Neural cell (in vitro differentiated cells): ENCODE results near the gene ZNF106.

- RAMPAGE, long total RNA: no peak
Measured at GRCh38 chr15:41774795-41775381, 604 bp downstream of the MAPKBP1 start.

- RAMPAGE, long total RNA: no peak
Measured at GRCh38 chr15:41776294-41776561, 1.9 kb downstream of the MAPKBP1 start.

- RAMPAGE, long total RNA: no peak
Measured at GRCh38 chr15:41806309-41807053, 21.4 kb upstream of the JMJD7 start.

DNA sequence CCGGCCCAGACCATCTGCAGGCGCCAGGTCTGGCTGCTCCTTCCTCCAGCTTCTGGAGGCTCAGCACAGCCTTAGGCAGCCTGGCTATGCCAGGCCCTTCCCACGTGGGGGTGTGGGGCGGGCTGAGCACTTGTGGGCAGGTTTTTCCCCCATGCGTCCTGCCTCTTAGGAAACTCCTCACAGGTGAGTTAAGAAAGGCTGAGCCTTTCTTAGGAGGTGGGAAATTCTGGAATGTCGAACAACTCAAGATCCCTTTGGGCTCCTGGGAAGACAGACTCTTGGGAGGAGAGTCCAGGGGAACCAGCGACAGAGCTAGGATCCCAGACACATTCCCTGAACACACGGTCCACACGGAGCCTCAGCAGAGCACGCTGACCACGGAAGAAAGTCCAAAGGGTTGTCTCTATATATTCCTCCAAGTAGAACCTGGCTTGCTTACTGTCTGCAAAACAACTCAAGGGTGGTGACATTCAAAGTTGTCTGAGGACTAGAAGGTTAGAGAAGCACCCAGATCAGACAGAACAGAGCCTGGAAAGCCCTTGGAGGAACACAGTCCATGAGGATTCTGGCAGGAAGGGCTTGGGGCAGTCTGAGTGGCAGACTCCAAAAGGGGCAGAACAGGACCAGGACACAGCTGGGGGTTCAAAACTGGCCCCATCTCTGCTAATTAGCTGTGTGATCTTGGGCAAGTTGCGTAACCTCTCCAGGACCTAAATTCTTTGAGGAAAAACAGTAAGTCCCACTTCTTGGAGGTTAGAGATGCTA lies 11.5 kb downstream of the PLA2G4B start:
- RAMPAGE, long total RNA: no peak

DNA sequence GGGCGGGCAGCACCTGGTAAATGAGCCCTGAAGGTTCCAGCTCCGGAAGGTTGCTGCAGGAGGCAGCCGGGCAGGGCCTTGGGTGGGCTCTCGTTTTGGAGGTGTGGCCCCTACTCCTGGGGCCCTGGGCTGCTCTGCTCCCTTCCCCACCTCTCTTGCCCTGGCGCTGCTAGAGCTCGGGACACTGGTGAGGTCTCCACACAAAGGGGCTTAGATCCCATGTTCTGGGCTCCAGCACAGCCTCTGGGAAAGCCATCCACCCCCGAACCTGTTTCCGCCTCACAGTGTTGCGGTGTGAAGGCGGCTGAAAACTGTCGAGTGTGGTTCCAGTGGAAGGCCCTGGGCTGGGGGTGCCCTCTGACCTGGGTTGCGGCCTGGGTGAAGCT lies 27.3 kb downstream of the SPTBN5 start:
- RAMPAGE, long total RNA: no peak

- RAMPAGE, long total RNA: no peak
Measured at GRCh38 chr15:41892540-41893078, 1.2 kb downstream of the SPTBN5 start.

DNA sequence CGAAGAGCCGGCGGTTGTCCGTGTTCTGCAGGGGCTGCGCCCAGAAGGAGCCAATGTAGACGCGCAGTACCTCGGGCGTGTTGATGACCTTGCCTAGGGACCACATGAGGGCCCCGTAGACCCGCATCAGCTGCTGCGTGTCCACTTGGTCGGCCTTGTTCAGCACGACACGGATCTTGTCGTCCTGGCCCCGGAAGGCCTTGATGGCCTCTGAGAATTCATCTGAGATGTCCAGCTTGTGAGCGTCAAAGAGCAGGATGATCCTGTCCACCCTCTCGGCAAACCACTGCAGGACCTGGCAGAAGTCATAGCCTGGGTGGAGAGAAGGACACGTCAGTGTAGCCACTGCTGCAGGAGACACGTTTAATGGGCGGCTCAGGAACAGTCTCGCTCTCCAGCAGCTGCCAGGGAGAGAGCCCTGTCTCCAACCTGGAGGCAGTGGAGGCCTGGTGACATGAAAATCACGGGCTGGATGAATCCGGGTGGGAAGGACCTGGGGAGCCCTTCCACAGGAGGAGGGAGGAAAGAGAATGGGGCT lies 25.5 kb upstream of the SPTBN5 start:
- RAMPAGE, long total RNA: no peak

DNA sequence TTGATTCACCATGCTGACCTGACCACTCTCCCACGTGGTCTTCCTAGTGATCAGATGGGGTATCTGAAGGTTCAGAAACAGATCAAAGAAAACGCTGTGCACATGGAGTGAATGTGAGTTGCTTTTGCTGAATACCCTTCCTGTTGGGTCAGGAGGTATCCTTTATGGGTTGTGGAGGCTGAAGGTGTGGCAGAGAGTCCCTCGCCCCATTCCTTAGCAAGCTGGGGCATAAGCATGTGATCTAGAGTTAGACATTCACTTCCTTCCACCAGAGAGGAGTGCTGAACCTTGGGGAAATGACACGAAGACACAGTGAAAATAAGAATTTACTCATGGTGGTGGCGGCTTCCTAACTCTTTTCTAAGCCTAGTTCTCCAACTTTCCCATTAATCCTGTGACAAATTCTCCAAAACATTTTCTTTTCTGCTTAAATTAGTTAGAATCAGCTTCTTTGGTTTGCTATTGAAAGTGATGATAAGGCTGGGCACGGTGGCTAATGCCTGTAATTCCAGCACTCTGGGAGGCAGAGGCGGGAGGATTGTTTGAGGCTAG lies 27.9 kb upstream of the SPTBN5 start:
- RAMPAGE, long total RNA: no peak

DNA sequence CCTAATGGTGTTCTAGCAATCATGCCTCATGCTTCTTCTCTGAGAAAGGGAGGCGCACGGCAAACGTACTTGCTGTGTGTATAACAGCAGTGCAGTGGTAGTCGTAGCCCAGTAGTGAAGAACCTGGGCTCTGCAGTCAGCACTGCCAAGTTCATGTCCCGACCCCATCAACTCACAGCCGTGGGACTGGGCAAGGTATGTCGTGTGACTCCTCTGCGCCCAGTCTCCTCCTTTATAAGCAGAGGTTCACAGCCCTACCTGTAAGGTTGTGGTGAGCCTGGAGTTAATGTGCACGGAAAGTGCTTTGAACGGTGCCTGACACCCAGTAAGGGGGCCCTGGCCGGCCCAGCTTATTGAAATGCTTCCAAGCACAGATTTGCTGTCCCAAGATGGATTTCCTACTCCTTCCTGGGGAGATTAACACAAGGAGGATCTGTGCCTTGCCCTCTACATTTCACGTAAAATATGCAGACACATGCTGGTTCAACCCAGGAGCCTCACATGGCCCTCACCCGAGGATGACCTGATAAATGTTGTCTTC lies 26.6 kb downstream of the EHD4 start:
- RAMPAGE, long total RNA: no peak

- RAMPAGE, long total RNA: no peak
Measured at GRCh38 chr15:42056776-42057916, 36.3 kb upstream of the PLA2G4E start.

DNA sequence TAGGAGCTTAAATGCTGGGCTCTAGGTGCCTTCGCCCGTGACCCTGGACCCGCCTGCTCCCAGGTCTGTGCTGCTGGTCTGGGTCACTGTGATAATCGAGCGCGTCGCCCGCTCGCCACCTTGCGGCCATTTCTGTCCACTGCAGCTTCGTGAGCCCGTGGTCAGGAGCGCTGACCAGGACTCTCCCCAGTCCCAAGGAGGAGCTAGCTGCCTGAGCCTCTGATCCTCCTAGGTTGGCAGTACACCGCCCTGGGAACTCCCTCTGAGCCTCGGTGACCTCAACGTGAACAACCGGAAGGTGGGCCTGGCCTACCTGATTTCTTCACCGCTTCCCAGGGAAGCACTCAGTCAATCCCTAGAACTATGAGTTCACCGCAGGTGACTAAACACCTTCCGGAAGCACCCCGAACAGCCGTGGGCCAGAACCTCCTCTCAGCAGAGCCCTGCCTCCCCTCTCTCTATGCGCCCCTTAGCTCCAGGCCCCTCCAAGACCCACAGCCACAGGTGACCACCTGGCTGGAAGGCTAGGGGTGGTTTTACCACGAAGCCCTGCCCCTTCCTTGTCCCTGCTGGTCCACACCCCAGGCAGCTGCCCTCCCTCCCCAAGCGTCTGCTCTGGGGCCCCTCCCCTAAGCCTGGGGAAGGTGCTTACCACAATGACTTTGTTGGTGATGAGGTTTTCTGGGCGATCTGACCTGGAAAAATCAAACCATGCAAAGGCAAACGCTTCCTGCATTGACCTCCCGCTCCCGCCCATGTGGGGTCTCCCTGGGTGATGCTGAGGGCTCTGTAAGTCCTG lies 9.7 kb downstream of the PLA2G4D start:
- RAMPAGE, long total RNA: no peak

GRCh38 chr15:42152174-42152742 lies 4.2 kb downstream of the PLA2G4F start:
- RAMPAGE, long total RNA: no peak

DNA sequence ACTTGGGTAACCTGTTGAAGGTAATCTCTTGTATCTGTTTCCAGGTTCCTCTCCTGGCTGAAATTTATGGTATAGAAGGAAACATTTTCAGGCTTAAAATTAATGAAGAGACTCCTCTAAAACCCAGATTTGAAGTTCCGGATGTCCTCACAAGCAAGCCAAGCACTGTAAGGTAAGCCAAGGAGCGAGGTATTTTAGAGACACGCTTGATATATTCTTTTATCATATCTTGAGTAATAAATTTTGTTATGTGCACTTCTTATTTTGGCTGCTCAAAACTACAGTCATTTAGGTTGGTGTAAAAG lies 14.4 kb upstream of the TMEM87A start:
- RAMPAGE, long total RNA: no peak

- RAMPAGE, long total RNA: no peak
Measured at GRCh38 chr15:42364905-42365147, 5.5 kb downstream of the CAPN3 start.

GRCh38 chr15:42401467-42401986 lies 42.2 kb downstream of the CAPN3 start:
- RAMPAGE, long total RNA: no peak

DNA sequence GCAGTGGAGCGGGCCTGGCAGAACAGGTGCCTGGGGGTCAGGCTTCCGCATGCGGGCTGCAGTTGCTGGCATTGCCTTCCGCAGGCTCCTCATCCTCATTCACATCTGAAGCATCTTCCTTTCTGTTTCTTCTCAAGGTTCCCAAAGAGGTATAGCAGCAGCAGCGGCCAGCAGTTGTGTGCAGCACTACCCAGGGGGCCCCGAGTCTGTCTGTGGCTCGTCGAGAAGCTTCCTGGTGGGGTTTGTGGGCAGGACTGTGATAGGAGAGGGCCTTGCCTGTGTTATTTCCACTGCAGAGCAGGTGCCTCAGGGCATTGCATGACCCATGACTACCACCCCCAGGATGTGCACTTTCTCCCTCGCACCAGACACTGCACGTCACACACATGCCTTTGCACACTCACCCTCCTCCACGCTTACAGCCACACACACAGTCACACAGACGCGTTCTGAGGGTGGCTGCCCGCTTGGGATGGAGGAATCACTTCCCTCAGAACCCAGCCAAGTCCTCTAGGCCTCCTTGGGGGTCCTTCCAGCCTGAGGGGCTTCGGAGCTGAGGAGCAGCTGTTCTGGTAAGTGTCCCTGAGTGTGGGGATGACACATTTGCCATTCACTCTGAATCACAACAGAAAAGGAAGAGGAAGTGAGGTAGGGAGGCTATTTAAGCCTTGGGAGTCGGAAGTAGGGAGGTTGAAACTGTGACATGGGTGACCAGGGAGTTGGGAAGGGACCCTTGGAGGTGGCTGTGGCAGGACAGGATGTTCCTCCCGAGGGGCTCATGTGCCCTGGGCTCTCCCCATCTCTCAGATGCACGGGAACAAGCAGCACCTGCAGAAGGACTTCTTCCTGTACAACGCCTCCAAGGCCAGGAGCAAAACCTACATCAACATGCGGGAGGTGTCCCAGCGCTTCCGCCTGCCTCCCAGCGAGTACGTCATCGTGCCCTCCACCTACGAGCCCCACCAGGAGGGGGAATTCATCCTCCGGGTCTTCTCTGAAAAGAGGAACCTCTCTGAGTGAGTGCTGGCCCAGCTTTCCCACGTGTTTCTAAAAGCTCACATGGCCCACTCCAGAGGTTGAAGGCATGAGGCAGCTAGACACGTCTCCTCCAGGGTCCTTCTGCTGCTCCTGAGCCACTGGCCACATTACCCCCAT lies 43.1 kb downstream of the CAPN3 start:
- RAMPAGE, long total RNA: no peak

DNA sequence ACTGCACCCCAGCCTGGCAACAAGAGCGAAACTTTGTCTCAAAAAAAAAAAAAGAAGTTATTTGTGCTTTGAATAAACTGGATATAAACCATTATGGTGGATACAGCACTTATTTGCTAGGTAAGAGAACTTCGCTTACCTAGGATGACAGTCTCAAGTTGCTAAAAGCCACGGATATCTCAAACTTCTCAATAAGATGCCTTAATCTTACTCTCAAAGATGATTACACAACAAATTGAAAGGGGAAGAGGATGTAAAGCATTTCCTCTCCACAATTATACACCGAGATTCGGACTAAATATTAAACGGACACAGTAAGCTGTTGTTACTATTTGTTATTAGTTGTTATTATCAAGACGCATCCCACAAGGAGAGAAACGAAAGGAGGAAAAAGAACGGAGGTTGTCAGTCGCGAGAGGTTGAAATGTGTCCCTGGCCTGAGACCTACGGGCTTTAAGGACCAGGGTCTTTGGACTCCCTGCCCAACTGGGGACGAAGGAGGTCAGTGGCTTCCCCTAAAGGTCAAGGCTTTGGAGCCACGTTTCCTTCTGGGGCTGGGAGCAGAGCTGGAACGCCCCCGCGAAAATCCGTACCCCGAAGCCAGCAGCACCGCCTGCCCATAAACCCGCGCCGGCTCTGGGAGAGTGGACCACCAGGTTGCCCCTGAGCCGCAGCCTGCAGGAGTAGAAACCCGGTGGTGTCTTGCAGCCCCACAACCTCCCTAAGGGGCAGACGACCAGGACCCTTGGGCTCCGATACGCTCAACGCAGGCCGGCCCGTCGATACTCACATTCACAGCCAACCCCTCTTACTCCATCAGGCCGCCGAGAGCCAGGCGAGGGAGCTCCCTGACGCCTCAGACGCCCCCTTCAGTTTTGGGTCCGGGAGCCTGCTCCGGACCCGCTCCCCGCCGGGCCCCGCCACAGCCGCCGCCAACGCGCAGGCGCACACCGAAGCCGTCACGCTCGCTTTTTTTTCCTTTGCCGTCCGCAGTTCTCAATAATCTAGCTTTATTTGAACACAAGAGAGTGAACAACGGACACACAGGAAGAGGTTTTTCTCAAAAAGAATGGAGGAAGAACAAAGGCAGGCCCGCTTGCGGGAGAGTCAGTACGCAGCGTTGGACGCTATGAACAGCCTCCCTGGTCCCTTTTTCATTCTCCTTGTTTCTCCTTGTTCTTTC lies at the start of gene ZNF106:
Gene ZNF106, minus strand, starts transcription at position 952 of the 1,183 bp plus-strand sequence.
- RAMPAGE, long total RNA: start-site peak on the minus strand centred at position 879 of the sequence, 92 bp wide, 1,293 and 1,979 reads in 2 replicates

DNA sequence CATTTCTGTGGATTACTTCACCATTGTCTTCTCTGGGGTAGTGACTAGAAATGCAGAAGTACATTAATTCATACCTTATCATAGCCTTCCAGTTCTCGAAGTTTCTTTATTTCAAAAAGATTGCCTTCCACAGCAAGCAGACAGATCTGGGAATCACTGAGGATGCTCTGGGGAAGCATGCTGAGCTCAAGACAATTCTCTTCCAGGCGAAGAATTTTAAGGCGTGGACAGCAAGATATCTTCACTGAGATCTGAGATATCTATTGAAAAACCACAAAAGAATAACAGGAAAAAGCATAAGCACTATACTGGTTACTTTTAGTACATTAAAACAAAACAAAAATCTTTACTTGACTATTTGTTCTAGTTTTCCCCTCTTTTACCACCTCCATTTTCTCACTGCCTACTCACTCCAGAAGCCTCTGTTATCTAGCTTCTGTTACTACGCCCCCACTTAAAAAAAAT lies 3.6 kb downstream of the LRRC57 start:
- RAMPAGE, long total RNA: no peak

- RAMPAGE, long total RNA: no peak
Measured at GRCh38 chr15:42581209-42581966, 6.0 kb downstream of the STARD9 start.

DNA sequence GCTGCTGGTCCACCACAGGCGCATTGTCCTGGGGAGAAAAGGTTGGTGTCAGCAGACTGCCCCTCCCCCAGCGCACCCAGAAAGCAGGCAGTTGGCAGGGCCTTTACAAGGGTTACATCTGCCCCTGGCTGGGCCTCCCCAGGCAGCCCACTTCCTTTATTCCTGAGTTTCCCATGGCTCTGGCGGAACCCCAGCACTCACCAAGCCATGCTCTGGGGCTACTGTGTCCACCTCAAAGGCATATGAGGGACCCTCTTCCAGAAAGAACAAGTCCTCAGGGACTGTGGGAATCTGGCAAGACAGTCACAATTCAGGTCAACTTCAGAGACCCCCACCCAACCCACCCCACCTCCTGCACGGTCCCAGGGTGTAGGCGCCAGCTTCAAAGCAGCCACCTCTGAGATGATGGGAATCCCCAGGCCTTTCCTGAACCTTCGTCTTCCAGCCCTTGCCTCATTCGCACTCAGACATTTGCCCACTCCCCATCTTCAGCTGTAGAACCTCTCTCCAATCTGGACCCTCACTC lies 7.3 kb downstream of the CDAN1 start:
- RAMPAGE, long total RNA: no peak